Esophagus squamous epithelium (tissue), 4 donors: ENCODE measurements around the gene EYA2.

DNA sequence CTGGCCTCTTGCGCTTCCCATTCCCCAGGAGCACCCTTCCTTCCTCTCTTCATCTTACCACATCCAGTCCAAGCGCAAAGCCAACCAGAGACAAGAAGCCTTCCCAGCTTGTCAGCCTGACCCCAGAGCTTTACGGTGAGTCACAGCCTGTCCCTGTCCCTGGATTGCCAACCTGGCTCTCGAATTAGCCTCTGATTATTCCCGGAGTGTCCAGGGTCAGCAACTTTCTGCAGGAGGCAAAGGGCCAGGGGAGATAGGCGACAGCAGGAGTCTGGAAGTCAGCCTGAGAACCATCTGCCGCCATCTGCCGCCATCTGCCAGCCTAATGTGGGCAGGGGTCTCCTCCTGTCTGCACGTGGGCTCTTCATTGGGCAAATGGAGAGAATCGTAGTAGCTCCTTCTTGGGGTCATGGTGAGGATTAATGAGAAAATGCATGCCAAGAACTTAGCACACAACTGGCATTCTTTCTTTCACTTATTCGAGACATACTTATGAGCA, 8.6 kb downstream of the SLC13A3 start:
- PRO-cap, result no peak
- RAMPAGE, long total RNA, 4 experiments, result no peak in any of the 4 experiments

GRCh38 chr20:46708178-46708621, 1.2 kb upstream of the SLC2A10 start:
- PRO-cap, result unidirectional peak, plus-strand start at chr20:46708320
- RAMPAGE, long total RNA, 4 experiments, result no peak in any of the 4 experiments

GRCh38 chr20:46894046-46895212, at the start of gene EYA2:
Gene EYA2, plus strand, starts transcription at chr20:46894843.
- PRO-cap, result unidirectional peak, plus-strand start at chr20:46894386; bidirectional peak, plus-strand start at chr20:46894843, minus-strand start at chr20:46894716; unidirectional peak, plus-strand start at chr20:46895089
- RAMPAGE, long total RNA, 4 experiments, result no peak in any of the 4 experiments

- PRO-cap, result no peak
- RAMPAGE, long total RNA, 4 experiments, result no peak in any of the 4 experiments
Measured at GRCh38 chr20:47118247-47118592, 223.6 kb downstream of the EYA2 start.

DNA sequence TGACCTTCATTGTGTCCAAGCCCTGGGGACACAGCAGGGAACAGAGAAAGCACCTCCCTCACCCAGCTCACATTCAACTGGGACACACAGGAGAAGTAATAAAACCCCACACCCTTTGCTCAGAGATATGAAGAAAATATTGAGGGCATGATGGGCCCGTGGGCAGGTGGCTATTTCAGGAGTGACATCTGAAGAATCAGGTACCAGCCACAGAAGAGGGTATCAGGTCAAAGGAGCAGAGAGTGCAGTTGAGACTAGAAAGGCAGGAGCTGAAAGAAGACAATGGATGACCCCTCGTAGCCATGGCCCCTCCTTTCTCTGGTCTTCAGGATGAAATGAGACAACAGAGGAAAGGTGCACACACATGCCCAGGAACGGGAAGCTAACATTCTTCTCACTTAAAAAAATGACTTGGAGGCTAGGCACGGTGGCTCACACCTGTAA, 149.3 kb downstream of the ZMYND8 start:
- PRO-cap, result no peak
- RAMPAGE, long total RNA, 4 experiments, result no peak in any of the 4 experiments

GRCh38 chr20:47350043-47351075, 6.1 kb downstream of the ZMYND8 start:
- PRO-cap, result bidirectional peak, plus-strand start at chr20:47350393, minus-strand start at chr20:47350279
- RAMPAGE, long total RNA, 4 experiments, result no peak in any of the 4 experiments

- PRO-cap, result bidirectional peak, plus-strand start at chr20:47610700, minus-strand start at chr20:47610612
- RAMPAGE, long total RNA, 4 experiments, result no peak in any of the 4 experiments
Measured at GRCh38 chr20:47610373-47610811, 108.7 kb downstream of the NCOA3 start.

- PRO-cap, result no peak
- RAMPAGE, long total RNA, 4 experiments, result no peak in any of the 4 experiments
Measured at GRCh38 chr20:47672763-47673727, 112.2 kb downstream of the SULF2 start.

DNA sequence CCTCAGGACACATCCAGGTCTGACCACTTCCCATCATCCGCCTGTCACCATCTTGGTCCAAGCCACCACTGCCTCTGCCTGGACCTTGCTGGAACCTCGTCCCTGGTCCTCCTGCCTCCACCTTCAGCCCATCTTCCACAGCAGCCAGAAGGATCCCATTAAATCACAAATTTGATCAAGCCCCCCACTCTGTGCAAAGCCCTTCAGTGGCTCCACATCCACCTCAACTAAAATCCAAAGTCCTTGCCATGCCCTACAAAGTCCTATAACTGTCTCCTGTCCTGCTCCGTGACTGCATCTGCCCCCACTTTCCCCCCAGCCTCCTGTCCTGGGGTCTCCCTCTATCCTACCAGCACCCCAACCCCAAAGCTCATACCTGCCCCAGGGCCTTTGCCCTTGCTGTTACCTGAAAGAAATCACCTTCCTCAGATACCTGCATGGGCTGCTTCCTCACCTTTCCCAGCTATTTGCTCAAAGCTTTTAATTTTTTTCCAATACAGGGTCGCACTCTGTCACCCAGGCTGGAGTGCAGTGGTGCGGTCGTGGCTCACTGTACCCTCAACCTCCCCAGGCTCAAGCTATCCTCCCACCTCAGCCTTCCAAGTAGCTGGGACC, 70.7 kb downstream of the SULF2 start:
- PRO-cap, result no peak
- RAMPAGE, long total RNA, 4 experiments, result no peak in any of the 4 experiments

- PRO-cap, result unidirectional peak, minus-strand start at chr20:47735791
- RAMPAGE, long total RNA, 4 experiments, result no peak in any of the 4 experiments
Measured at GRCh38 chr20:47735530-47736176, 49.6 kb downstream of the SULF2 start.

DNA sequence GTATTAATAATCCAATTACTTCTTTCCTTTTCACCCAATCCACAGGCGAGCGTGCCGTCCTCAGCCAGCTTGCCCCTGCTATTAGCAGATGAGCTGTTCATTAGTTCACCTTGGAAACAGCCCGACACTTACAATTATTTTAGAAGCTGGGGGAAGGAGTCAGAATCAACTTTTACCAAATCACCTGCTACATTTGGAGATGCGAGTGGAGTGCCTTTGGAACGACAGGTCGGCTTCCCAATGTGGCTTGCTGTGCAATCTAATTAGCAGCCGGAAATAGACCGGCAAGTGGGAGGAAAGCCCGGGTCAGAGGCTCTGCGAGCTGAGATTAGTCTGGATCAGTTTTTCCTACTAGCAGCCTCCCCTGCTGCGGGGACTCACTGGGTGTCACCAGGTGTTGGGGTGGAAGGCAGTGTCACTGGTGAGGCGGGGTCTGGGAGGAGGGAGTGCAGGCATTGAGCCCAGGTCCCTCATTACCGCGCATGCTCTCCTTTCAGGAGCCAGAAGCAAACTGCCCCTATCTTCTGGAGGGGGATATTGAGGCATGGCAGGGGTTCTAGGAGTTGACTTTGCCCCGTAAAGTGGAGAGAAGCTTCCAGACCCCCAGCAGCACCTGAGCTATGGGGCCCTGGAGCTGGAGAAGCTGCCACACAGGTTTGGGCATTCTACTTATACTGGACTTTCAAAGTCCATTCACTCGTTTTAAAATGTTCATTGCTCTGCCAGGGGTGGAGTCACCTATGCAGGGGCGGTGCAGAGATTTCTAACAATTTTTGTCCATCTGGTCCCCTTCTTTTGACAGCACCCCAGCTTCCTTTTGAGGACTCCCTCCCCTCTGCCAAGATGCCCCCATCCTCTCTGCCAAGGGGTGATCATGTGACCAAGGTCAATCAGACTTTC, 11.1 kb downstream of the SULF2 start:
- PRO-cap, result no peak
- RAMPAGE, long total RNA, 4 experiments, result no peak in any of the 4 experiments

GRCh38 chr20:47844170-47844865, 59.0 kb upstream of the SULF2 start:
- PRO-cap, result no peak
- RAMPAGE, long total RNA, 4 experiments, result start-site peak on the minus strand in 1 of 4 experiments, at chr20:47844414-47844470 at its widest, 5 reads per replicate

DNA sequence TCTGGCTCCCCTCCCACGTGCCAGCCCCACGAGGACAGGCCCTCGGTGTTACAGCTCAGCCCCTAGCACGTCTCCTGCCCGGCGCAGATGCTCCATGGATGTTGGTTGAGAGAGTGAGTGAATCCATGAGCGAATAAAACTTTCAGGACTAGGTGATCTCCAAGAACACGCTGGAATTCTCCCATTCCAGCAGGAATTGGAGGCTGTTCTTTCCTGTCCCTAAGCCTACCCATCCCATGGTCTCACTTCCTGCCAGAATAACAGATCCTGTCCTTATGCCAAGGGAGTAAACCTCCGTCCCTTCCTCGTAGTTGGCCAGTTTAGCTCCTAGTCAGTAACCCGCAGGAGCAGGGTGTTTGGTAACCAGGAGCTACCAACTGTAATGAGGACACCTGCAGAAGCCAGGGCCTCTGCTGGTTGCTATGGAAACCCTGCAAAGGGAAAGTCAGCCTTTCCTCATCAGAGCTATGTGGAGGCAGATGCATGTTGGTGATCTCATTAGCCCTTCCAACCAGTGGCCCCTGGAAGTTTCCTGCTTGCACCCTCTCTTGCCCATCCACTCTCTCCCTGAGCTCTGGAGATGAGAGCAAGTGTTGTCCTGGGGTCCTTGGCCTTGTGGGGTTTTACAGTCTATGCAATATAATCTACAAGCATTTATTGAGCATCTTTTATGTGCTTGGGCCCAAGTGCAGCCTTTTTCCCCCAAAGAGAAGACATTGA, 368.2 kb upstream of the SULF2 start:
- PRO-cap, result no peak
- RAMPAGE, long total RNA, 4 experiments, result no peak in any of the 4 experiments

DNA sequence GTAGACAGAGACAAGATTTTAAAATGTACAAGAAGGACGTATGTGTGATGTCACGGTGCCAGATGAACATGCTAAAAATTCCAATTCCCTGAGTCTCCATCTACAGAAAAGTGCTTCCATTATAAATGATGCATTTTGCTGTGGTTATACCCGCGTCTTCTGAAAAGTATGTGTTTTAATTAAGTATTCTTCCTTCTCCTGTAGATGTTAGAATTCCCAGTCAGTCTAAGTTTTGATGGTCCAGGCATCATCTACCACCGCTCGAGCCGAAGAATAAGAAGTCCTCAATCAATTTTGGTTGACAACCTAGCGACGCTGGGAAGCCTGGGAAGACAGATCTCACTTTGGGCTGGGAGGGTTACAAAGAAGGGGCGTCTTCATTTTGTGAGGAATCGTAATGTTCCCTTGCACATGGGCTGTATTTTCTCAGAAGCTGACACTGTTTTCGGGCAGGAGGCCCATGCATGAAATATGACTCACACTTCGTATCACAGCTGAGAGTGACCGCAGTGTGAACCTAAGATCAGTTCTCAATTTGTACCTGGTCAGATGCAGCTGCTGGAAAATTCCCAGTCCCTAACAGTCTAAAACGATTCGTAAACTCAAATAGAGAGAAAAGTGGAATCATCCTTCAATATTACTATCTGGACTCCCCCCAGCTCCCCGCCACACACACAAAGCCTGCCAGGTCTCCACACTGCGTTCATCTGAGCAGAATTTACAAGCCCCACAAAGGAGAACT, 488.8 kb downstream of the PREX1 start:
- PRO-cap, result no peak
- RAMPAGE, long total RNA, 4 experiments, result no peak in any of the 4 experiments

- PRO-cap, result no peak
- RAMPAGE, long total RNA, 4 experiments, result no peak in any of the 4 experiments
Measured at GRCh38 chr20:48630629-48631183, 197.1 kb downstream of the PREX1 start.

- PRO-cap, result no peak
- RAMPAGE, long total RNA, 4 experiments, result no peak in any of the 4 experiments
Measured at GRCh38 chr20:48656906-48657446, 170.8 kb downstream of the PREX1 start.

GRCh38 chr20:48682355-48683180, 145.2 kb downstream of the PREX1 start:
- PRO-cap, result no peak
- RAMPAGE, long total RNA, 4 experiments, result no peak in any of the 4 experiments

GRCh38 chr20:48724990-48726207, 102.4 kb downstream of the PREX1 start:
- PRO-cap, result no peak
- RAMPAGE, long total RNA, 4 experiments, result no peak in any of the 4 experiments

GRCh38 chr20:48738423-48739346, 89.1 kb downstream of the PREX1 start:
- PRO-cap, result no peak
- RAMPAGE, long total RNA, 4 experiments, result no peak in any of the 4 experiments

- PRO-cap, result no peak
- RAMPAGE, long total RNA, 4 experiments, result no peak in any of the 4 experiments
Measured at GRCh38 chr20:48807960-48808830, 19.6 kb downstream of the PREX1 start.